Islet of Langerhans (tissue), 1 donor: ENCODE results near the gene KALRN.

DNA sequence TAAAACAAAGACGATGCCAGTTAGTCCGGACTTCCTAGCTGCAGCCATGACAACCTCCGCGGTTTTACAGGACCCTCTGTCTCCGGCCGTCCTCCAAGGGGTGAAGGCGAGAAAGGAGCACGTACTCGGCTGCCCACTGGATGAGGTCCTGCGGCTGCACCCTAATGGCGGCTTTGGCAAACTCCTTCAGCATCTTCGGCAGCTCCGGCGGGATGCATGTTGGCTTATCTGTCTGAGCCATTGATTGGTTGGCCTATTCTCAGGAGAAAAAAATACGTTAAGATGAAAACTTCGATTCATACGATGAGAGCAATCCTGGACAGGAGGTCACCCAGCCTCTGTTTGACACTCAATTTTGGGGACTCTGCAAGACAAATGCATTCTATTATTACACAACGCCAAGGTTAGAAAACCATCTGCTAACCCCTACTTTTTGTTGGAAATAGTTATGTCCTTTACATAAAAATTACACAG lies 11.6 kb downstream of the ROPN1 start:
- RRBS, result 8% methylated on average over 4 of the region's 18 CpGs

DNA sequence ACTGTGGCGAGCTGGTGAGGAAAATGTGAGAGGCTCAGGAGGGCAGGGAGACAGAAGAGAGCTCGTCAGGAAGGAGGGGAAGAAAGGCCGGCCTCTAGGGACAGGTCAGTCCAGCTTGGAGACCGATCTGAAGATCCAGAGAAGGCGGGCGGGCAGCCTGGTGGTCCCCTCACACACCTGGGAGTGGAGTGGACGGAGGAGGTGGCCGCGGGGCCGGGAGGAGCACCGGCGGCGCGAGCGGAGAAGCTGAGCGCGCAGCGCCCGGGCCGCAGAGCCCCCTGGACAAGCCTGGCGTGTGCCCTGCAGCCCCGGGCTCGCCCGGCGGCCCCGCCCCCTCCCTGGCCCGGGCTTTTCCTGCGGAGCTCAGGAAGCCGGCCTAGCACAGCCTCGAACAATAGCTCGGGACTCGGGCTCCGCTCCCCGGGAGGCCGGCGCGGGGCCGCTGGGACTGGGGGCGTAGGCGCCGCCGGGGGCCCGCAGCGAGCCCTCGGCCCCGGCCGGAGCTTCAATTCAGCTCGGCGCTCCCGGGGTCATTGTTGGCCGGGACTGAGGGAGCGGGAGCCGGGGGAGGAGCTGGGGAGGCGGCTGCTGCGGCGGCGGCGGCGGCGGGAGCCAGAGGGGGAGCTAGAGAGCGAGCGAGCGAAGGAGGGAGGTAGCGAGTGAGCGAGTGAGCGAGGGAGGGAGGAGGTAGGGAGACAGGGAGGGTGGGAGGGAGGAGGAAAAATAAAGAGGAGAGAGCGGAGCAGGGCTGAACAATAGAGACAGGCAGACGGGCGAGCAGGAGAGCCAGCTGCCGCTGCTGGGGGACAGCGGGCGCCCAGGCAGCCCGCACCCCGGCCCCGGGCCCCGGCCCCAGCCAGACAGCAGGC lies at the start of gene KALRN:
Gene KALRN (plus strand): TSS at position 755 of the 869 bp plus-strand sequence.
- RRBS, result 4% methylated on average over 26 of the region's 76 CpGs

GRCh38 chr3:124065511-124066337 lies 32.6 kb downstream of the KALRN start:
- RRBS, result no CpG with 5 or more reads among the region's 2 CpGs

DNA sequence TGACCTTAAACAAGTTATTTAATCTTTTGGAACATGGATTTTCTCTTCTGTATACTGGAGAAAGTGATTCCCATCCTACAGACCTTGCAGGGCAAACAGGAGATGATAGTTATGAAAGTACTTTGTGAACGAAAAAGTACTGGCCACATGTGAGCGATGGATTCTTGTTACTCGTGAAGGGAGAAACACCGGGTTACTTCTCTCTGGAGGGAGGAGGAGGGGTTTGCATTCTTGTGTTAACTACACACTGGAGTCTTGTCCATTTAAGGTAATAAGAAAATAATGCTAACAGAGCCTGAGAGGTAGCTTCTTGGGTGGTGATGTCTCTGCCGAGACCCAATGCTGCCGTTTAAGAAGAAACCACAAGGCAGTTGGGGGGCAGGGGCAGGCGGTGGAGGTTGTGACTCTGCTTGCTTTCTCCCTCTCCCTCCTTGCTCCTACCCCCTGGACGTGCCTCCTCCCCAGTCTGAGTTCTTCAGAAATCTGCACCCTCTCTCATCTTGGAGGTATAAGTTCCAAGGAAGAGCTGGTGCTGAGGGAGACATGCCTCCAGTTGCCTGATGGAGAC lies 59.6 kb downstream of the KALRN start:
- RRBS, result no CpG with 5 or more reads among the region's 8 CpGs

GRCh38 chr3:124364594-124364987 lies 331.4 kb downstream of the KALRN start:
- RRBS, result no CpG with 5 or more reads among the region's 1 CpG

GRCh38 chr3:124620457-124621024 lies 109.7 kb upstream of the UMPS start:
- RRBS, result no CpG with 5 or more reads among the region's 6 CpGs

DNA sequence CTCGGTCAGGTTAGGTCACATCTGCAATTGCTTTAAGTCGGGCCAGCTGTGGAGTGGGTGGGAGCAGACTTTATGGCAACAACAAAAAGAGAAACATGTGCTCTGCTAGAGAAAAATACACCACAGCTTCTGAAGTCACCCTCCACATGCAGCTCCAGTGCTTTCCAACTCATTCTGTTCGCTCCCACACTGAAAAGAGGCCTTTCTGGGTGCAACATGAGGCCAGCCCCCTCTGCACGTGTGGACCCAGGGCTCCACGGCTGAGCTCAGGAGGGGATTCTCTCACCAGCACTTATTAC lies 74.9 kb downstream of the ITGB5 start:
- RRBS, result no CpG with 5 or more reads among the region's 5 CpGs

- RRBS, result no CpG with 5 or more reads among the region's 23 CpGs
Observed at GRCh38 chr3:124834513-124835721, 52.2 kb downstream of the ITGB5 start.

- RRBS, result no CpG with 5 or more reads among the region's 18 CpGs
Observed at GRCh38 chr3:124858806-124859711, 28.1 kb downstream of the ITGB5 start.

- RRBS, result no CpG with 5 or more reads among the region's 4 CpGs
Observed at GRCh38 chr3:124885768-124885961, 1.5 kb downstream of the ITGB5 start.

GRCh38 chr3:124932908-124933587 lies 1.5 kb downstream of the MUC13 start:
- RRBS, result no CpG with 5 or more reads among the region's 3 CpGs

DNA sequence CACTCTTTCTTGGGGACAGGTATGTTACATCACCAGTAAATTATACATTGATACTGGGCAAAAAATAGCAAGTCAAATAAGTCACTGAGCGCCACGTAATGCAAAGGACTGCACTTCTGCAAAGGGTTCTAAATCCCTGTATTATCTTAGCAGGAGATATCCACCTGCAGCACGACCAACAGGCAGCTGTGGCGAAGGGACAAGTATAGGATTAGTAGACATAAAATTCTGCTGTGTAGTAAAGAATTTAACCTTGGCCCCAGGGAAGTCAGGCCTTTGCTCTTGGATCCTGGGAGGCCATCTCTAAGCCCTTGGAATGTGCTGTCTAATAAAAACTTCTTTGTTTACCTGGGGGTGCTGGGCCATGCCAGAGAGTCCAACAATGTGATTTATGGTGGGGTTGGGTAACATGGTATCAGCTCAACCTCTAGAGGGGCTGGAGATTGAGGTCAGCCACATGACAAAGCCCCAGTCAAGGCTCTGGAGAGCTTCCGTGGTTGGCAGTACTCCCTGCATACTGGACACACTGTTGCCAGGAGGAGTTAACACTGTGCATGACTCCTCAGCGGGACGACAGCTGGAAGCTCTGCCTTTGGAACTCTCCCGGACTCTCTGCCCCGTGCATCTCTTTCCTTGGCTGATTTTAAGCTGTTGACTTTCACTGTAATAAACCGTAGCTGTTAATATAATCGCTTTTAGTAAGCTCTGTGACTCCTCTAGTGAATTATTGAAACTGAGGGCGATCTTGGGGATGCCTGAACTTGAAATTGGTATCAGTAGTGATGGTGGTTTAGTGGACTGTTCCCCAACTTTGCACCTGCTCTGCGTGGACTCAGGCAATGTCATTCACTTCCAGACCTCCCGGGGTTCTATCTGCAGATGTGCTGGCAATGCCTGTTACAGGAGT lies 52.3 kb downstream of the HEG1 start:
- RRBS, result no CpG with 5 or more reads among the region's 14 CpGs

DNA sequence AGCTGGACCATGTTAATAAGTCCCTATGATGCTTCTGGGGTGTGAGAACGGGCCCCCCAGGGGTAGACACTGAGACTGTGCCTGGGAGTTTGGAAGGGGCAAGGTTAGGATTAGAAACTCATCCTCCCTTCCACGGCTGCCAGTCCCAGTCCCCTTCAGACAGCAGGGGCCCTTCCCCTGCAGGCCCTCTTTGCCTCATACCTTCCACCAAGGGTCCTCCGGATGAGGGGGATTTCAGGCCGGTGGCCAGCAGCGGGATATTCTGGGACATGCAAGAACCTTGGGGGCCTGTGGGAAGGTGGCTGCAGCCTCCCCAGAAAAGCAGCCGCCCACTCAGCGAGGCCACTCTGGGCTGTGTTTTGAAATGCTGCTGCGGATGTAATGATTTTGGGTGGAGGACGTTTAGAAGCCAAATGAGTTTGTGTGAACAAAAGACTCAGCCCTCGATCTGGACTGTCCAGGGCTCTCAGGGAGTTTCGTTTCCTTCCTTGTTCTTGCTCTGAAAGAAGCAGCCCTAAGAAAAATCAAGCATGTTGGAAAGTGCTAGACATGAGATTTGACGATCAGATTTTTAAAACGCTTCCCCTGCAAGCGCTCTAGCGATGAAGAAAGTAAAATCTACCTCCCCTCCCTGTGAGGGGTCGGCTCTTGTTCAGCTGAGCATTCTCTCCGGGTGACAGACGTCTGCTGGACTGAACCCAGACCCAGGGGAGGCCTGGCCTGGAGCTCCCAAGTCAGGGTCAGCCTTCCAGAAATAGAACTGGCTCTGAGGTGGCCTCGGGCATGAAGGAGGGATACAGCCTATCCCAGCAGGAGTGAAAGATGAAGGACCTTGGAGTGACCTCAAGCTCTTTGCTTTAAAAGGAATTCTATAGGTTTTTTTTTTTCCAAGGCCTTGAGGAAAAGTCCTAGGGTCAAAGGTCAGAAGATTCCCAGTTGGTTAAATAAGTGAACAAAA lies 13.0 kb downstream of the HEG1 start:
- RRBS, result no CpG with 5 or more reads among the region's 19 CpGs

GRCh38 chr3:125053703-125054454 lies 1.9 kb downstream of the HEG1 start:
- RRBS, result no CpG with 5 or more reads among the region's 9 CpGs

DNA sequence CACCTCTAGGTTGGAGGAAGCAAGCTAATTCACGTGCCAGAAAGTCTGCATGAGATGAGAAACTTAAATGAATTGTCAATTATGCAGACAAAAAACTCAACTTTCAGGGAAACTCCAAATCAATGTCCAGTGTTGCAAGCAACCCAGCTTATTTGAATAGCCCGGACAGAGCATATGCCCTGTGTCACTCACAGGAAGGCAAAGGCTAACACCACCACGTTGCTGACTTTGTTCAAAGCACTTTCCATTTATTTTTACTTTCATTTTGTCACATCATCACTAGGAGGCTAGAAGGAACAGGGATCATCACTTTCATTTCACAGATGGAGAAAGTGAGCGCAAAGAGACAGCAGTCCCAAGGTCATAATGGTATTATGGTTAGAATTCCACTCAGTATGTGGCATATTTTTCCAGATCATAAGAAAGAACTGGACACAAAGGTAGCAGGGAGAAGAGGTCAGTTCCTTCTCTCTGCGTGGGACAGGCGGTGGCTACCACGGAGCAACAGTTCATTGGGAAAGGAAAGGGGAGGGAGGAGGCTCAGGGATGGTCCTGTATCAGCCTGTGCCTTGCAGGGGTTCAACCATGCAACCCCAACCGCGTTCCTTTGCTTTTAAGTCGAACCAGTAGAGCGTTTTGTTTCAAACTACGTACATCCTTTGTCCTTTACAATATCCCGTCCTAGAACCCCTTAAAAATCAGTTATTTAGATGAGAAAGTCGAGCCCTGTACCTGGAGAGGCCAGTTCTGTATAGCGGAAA lies 1.2 kb downstream of the HEG1 start:
- RRBS, result no CpG with 5 or more reads among the region's 15 CpGs

- RRBS, result 4% methylated on average over 44 of the region's 85 CpGs
Observed at GRCh38 chr3:125055216-125055942, 418 bp downstream of the HEG1 start.

DNA sequence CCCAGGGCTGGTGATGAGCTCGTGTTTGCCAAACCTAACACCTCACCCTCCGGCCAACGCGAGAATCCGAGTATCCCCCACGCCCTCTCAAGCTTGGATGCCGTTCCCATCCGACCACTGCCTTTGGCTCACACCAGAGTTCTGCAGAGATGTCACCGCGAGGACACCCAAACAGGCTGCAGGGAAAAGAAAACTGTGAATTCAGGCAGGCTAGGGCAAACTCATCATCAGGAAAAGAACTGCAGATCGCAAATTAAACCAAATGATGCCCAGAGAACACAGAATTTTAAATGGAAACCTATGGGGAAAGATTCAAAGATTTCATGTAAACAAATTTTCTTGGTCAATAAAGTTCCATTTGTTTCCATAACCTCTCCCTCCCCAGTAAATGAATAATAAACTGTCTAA lies 728 bp upstream of the HEG1 start:
- RRBS, result no CpG with 5 or more reads among the region's 11 CpGs

DNA sequence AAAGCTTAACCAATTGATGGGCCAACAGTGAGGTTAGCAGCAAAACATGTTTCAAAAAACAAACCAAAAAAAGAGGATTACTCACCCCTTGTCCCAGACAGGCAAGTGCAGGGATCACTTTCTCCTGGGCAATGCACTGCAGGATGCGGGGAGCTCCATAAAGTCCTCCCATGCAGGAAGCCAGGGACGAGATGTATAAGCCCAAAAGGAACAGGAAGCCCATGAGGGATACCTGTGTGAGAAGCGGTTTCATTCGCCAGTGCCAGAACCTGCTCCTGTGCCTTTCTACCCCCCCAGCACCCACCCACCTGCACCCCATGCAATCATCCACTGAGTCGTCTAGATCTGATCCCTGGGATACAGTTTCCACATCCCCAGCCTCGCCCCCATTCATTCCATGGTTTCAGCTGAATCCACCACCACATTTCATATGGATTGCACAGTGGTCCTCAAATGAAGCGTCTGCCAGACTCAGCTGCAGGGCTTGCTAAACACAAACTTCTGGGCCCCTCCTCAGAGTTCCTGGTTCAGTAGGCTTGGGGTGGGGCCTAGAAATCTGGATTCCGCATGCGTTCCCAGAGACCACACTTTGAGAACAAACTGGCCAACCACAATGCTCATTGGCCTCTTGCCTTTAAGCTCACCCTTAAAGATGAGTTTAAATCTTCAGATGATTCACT lies 54.4 kb upstream of the HEG1 start:
- RRBS, result no CpG with 5 or more reads among the region's 9 CpGs

DNA sequence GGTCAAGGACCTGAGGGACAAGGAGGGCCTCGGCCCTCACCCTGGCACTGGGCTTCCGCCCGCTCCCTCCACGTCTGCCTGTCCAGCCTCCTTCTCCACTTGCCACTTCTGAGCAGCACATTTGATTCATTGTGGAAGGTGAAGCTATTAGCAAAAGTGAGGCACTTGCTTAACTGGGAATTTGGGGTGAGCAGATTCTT lies 62.1 kb upstream of the HEG1 start:
- RRBS, result no CpG with 5 or more reads among the region's 4 CpGs